WTC11 (cell line): ENCODE measurements around a stretch of chr3.

- PRO-cap = no peak
Observed at GRCh38 chr3:52545775-52546289, 9.4 kb downstream of the UQCC5 start.

- PRO-cap = no peak
Observed at GRCh38 chr3:52614358-52615145, 71.3 kb upstream of the GNL3 start.

DNA sequence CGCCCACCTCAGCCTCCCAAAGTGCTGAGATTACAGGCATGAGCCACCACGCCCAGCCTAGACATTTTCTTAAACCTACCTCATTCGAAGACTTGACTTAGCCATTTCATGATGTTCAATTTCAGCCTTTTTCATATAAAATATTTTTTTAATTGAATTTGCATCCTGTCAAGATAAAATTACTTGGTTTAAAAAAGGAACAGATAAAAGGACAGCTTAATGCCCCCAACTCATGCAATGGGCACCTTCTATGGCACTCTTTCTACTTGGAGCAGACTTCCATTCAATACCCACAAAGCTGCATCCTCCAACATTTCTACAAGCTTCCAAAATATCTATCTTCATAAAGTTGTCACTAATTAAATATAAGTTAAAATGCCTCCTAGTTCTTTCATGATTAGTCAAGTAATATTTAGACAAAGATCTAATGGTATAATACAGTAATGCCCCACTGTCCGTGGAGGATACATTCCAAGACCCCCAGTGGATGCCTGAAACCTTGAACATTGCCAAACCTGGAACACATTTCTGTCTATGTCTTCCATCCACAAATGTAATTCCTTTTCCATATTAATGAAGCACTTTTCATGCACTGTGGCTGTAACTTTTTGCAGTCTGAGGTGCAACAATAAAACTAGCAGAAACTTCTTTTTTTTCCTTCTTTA lies 41.1 kb upstream of the GNL3 start:
- PRO-cap = no peak

DNA sequence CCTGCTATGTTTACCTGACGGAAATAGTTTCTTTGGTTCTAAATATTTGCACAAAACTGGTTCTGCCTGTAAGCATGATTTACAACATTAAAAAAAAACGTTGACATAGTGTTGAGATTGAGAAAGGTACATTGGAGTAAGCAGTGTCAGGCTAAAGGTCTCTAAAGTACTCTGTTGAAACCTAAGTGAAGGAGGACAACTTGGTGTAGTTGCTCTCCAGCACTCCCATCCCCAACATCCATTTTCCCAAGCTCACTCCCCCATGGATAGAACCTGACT lies 2.6 kb downstream of the GNL3 start:
- PRO-cap = no peak

- PRO-cap = no peak
Observed at GRCh38 chr3:52694377-52695492, 8.9 kb downstream of the GNL3 start.

DNA sequence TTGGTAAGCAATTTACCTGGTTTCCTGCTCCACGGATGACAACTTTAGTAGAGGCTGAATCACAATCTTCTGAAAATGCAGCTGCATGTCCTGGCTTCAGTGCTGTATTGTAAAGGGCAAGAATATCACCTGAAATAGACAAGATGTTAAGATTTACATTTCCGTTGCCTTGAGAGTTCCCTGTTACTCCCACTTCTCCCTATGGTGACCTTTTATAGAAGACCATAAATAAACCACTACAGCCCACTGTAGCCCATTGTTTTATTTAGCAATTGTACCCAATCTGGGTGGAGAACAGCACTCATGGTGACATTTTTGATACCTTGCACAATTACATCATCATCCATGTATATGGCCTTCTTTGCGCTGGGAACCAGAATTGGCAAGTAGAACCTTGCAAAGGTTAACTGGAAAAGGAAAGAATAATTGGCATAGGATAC lies 9.7 kb downstream of the GLT8D1 start:
- PRO-cap = no peak

GRCh38 chr3:52773704-52773954 lies 2.9 kb upstream of the NEK4 start:
- PRO-cap = no peak

DNA sequence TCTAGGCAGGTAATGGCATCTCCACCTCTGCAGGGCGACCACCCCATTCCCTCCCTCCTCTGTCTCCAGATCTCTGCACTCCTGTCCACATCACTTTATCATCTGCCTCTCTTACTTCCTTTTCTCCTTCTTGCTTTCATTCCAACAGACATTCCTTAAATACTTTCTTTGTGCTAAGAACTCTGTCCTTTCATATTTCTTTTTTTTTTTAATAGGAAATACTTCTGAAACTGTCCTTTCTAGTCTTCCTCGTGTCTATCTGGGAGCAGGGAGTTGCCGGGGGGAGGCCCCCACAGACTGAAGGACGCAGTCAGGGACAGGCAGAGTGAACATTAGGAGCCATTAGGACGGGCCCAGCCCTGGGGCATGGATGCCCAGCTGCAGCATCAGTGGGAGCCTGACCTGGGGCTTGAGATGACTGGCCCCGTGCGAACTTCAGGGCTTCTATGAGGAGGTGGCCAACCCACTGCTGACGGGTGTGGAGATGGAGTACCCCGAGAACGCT lies 7.4 kb downstream of the ITIH3 start:
- PRO-cap = no peak

- PRO-cap = no peak
Observed at GRCh38 chr3:52813181-52813763, 17.2 kb downstream of the ITIH4 start.

GRCh38 chr3:52813764-52814216 lies 16.7 kb downstream of the ITIH4 start:
- PRO-cap = no peak

- PRO-cap = no peak
Observed at GRCh38 chr3:53089428-53090141, 40.6 kb downstream of the RFT1 start.

GRCh38 chr3:53129443-53130040 lies 693 bp downstream of the RFT1 start:
- PRO-cap = no peak

DNA sequence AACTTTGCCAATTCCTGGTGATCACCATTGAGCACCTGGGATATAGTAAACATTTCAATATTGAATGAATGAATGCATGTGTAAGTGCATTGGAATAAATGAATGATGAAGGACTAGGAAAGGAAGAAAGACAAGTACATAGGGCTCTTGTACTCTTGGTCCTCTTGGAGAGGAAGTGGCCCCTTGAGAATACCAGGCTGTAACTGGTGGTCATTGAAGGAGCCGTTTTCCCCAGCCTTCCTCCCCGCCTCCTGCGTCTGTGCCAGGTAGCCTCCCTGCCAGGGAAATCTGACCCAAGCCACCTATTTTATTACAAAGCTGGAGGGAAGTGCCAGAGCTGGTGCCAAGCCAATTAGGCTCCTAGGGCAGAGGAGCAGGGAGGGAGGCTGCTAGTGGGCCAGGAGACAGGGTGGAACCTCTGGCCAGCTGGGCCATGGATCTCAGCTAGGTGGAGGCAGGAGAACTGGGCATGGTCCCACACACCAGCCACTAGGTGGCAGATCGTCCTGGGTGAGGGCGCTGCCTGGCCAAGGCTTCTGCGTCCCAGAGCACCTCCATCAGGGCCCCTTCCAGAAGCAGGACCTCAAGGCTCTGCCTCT lies 4.3 kb upstream of the RFT1 start:
- PRO-cap = no peak

- PRO-cap = no peak
Observed at GRCh38 chr3:53145111-53145748, 15.0 kb upstream of the RFT1 start.

DNA sequence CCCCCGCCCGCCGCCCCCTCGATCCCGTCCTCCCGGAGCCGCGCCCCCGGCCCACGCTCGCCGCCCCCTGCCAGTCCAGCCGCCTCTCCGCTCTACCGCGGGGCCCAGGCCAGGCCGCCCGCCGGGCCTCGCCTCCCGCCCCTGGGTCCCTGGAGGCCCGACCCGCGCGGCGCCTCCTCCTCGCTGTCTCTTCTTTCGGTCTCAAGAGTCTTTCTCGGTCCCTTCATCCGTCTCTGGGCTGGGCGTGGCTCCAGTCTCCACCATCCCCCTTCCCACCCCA lies 804 bp downstream of the PRKCD start:
- PRO-cap = unidirectional peak, minus-strand start at position 203 of the sequence

DNA sequence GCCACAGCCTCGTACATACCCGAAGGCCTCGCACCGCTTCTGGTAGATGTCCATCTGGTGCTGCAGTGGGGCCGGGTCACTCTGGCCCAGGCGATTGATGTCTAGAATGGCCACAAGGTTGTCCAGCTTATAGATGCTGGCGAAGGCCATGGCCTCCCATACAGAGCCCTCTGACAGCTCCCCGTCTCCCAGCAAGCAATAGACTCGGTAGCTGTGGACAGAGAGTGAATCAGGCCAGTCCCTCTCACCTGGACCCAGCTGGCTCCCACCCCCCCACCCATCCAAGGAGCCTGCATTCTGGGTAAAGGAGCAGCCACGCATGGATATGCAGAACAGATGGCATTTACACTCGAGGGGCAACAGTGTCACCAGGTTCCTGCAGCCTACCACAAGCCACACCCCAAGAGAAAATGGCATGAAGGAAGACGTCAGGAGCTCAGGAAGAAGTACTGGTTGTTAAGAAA lies 20.8 kb downstream of the TKT start:
- PRO-cap = no peak

DNA sequence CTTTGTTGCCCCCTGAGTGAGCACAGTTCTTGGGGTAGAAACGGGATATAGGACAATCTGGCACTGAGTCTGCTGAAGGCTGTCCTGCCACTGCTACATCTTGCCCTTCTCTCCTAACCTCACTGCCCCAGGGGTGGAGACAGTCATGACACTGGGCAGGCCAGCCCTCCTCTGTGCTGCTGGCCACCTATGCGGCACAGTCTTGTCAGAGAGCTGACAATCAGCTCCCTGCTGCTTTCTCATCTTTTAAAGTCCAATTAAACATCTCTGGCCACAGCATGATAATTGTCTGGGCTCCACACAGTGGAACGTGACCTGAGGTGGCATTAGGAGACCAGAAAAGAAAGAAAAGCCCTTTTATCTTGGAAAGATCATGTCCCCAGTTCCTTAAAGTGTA lies 15.6 kb upstream of the CACNA1D start:
- PRO-cap = no peak

- PRO-cap = no peak
Observed at GRCh38 chr3:53729092-53729436, 117.2 kb downstream of the CHDH start.

DNA sequence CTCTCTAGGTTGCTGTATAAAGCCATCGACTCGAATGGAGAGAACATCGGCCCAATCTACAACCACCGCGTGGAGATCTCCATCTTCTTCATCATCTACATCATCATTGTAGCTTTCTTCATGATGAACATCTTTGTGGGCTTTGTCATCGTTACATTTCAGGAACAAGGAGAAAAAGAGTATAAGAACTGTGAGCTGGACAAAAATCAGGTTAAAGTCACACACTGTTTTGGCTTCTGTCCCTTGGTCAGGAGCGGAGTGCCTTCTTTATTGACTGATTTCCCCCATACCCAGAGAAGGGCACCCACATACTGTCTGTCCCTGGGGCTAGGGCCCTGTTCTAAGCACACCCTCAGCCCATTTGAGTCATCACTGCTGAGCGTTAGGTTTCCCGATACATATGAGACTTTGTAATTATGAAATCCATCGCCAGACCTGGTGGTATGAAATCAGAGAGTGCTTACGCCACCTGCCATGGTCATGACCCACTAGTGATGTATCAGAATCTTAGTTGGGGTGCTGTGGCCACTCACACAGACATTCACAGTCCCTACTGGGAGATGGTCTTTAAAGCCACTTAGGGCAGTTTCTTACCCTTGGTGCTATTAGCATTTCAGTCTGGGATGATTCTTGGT lies 96.8 kb downstream of the CHDH start:
- PRO-cap = no peak

- PRO-cap = unidirectional peak, plus-strand start at chr3:54634993
Observed at GRCh38 chr3:54634744-54635290, 293.0 kb downstream of the LRTM1 start.